Cerebellum (tissue), 5 donors: ENCODE measurements around a stretch of chr9.

- PRO-cap, 3 experiments: no peak in any of the 3 experiments
- RAMPAGE, long total RNA: no peak
These were observed 65.5 kb downstream of the MVB12B start for GRCh38 chr9:126391931-126392794.

DNA sequence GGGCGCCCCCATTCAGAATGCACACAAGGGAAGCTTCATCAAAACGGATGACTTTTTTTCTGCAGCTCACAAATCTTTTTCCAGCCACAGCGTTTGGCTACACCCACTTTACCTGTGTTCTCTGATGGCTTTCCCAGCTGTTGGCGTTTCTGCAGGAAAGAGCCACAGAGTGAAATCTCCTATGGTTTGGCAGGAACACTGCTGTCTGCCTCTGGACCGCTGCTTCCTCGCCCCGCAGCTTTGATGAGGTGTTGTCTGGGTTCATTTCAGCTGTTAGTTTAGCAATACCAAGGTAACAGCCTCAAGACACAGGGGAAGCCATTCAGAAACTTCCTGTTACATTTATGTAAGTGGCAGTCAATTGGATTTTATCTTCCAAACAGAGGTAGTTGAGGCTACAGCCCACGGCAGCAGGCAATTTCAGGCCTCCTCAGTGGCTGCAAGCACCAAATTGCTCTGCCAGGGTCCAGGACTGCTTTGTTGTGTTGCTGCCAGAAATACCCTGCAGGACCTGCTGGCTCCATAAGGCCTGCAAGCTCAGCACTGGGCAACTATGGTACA lies 96.6 kb downstream of the MVB12B start:
- PRO-cap, 3 experiments: no peak in any of the 3 experiments
- RAMPAGE, long total RNA: no peak

GRCh38 chr9:126587606-126588194 lies 26.0 kb upstream of the LMX1B start:
- PRO-cap, 3 experiments: no peak in any of the 3 experiments
- RAMPAGE, long total RNA: no peak

DNA sequence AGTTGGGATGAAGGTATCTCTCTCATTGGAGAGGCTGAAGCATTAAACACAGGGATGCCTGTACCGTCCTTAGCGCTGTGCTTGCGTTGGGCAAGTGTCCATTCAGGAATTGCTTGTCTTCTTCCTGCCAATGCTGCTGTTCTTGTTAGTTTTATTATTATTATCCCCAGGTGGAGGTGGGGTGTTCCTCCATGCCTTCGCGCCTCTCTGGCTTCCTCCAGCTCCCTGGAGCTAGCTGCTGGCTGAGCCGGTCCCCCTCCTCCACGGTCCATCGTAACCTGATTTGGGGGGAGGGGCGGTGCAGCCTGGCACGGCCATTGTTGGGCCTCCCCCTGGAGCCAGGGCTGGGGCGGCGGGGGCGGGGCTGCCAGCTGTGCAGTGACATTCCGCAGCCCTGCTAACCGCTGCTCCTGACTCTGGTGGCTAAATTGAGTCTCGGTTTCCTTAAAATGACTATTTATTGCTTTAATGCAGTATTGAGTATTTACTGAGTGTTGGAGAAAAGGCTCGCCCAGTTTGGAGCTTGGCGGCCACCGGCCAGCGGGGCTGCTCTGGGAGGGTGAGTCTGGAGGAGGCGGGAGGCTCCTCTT lies 51.3 kb downstream of the LMX1B start:
- PRO-cap, 3 experiments: no peak in any of the 3 experiments
- RAMPAGE, long total RNA: no peak

DNA sequence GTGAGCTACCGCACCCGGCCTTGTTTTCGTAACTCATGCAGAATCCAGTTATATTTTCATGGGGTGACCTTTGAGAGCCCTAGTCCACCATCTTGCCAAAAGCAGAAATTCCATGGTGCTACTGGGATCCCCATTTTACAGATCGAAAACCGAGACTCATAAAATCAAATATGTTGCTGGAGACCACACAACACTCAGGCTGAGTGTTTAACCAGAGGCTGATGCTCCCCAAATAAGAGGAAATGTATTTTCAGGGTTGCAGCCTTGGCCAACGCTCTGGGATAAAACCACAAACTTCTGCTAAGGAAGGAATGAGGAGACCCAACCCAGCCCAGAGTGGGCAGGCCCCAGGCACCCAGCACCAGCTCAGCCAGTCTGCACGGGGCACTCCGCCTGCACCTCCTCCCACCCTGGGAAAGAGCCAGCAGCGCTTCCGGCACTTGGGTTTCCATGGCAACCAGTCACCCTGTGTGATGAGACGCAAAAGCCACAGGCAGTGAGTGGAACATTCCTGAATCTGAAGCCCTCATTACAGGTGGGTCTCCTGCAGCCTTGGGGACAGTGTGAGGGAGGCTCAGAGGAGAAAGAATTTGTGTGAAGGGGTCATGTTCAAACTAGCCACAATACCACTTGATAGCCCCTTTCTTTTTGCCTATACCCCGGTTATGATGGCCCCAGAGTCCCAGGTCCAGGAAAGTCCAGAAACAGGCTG lies 85.3 kb upstream of the ZBTB43 start:
- PRO-cap, 3 experiments: no peak in any of the 3 experiments
- RAMPAGE, long total RNA: no peak

DNA sequence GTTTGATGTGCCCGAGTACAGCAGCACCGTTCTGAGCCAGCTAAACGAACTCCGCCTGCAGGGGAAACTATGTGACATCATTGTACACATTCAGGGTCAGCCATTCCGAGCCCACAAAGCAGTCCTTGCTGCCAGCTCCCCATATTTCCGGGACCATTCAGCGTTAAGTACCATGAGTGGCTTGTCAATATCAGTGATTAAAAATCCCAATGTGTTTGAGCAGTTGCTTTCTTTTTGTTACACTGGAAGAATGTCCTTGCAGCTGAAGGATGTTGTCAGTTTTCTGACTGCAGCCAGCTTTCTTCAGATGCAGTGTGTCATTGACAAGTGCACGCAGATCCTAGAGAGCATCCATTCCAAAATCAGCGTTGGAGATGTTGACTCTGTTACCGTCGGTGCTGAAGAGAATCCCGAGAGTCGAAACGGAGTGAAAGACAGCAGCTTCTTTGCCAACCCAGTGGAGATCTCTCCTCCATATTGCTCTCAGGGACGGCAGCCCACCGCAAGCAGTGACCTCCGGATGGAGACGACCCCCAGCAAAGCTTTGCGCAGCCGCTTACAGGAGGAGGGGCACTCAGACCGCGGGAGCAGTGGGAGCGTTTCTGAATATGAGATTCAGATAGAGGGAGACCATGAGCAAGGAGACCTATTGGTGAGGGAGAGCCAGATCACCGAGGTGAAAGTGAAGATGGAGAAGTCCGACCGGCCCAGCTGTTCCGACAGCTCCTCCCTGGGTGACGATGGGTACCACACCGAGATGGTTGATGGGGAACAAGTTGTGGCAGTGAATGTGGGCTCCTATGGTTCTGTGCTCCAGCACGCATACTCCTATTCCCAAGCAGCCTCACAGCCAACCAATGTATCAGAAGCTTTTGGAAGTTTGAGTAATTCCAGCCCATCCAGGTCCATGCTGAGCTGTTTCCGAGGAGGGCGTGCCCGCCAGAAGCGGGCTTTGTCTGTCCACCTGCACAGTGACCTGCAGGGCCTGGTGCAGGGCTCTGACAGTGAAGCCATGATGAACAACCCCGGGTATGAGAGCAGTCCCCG lies 19.3 kb downstream of the ZBTB34 start:
- PRO-cap, 3 experiments: no peak in any of the 3 experiments
- RAMPAGE, long total RNA: no peak

DNA sequence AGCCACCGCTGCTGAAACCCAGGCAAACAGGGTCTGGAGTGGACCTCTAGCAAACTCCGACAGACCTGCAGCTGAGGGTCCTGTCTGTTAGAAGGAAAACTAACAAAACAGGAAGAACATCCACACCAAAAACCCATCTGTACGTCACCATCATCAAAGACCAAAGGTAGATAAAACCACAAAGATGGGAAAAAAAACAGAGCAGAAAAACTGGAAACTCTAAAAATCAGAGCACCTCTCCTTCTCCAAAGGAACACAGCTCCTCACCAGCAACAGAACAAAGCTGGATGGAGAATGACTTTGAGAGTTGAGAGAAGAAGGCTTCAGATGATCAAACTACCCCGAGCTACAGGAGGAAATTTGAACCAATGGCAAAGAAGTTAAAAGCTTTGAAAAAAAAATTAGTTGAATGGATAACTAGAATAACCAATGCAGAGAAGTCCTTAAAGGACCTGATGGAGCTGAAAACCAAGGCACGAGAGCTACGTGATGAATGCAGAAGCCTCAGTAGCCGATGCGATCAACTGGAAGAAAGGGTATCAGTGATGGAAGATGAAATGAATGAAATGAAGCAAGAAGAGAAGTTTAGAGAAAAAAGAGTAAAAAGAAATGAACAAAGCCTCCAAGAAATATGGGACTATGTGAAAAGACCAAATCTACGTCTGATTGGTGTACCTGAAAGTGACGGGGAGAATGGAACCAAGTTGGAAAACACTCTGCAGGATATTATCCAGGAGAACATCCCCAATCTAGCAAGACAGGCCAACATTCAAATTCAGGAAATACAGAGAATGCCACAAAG lies 79.5 kb downstream of the RALGPS1 start:
- PRO-cap, 3 experiments: no peak in any of the 3 experiments
- RAMPAGE, long total RNA: no peak

DNA sequence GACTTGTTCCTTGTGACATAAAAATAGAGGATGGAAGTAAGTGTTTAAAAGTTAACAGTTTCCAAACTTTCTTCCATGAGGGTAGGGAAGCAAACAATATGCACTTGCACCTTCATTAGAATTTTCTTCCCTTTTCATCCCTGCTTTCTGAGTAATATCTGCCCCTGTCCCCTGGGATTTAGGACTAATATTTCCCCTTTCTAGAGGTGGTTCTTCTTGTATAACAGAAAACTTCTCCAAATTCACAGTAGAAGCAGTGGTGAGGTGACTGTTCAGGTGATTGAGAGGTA lies 60.0 kb upstream of the SLC2A8 start:
- PRO-cap, 3 experiments: no peak in any of the 3 experiments
- RAMPAGE, long total RNA: no peak

- PRO-cap, 3 experiments: peak in 2 of 3 experiments; most common plus-strand start chr9:127452136 (in 1); most common minus-strand start chr9:127452110 (in 1)
- RAMPAGE, long total RNA: no peak
These were observed 693 bp downstream of the LRSAM1 start for GRCh38 chr9:127451713-127452693.

GRCh38 chr9:127510127-127510436 lies 58.8 kb downstream of the LRSAM1 start:
- PRO-cap, 3 experiments: no peak in any of the 3 experiments
- RAMPAGE, long total RNA: no peak

DNA sequence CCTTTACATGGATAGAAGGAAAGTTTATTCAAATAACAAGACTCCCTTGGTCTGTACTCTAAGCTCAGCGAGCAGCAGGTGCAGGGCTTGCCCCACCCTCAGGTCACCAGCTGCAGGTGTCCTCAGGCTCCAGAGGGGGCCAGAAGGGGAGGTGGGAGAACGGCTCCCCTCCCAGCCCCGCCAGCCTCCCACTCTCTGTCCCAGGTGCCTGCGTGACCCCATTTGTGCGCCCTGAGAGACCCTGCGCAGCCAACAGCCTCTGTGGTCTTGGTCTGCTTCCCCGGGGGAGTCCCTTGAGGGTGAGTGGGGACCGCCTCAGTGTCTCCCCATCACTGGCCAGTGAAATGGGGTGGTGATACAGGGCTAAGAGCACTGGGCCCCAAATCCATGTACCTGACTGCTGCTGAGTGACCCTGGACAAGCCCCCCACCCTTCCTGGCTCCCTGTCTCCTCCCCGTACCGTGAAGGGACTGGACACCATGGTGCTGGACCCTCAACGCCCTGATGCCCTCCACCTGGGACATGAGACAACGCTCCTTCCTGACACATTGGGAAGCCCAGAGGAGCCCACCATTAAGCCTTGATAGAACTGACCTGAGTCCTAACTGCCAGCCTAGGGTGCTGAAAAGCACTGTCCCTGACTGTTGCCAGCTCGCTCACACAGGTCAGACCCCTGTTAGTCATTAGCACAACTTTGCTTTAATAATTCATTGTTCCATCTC lies 19.0 kb downstream of the NIBAN2 start:
- PRO-cap, 3 experiments: no peak in any of the 3 experiments
- RAMPAGE, long total RNA: no peak

GRCh38 chr9:127794298-127795204 lies 8.1 kb upstream of the FPGS start:
- PRO-cap, 3 experiments: no peak in any of the 3 experiments
- RAMPAGE, long total RNA: no peak

DNA sequence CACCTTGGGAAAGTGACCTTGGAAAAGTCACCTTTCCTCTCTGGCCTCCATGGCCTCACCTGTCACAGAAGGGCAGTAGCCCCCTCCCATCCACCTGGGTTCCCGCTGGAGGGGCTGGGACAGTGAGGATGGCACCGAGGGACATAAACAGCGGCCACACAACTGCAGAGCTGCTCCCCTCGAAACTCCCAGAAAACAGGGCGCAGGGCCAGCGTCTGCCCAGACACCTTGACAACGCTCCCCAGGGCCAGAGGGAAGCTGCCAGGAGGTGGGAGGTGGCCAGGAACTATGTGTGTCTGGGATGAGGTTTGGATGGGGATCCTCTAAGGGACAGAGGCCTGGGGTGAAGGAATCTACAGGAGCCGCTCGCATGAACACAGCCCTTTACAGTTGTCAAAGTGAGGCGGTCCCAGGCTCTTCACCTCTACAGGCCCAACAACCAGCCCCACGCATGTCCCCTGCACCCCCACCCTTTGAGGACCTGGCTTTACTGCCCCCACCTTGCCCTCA lies 2.6 kb downstream of the AK1 start:
- PRO-cap, 3 experiments: no peak in any of the 3 experiments
- RAMPAGE, long total RNA: no peak

GRCh38 chr9:127875904-127876502 lies 1.5 kb downstream of the AK1 start:
- PRO-cap, 3 experiments: no peak in any of the 3 experiments
- RAMPAGE, long total RNA: no peak

- PRO-cap, 3 experiments: no peak in any of the 3 experiments
- RAMPAGE, long total RNA: no peak
These were observed 1.1 kb downstream of the ST6GALNAC6 start for GRCh38 chr9:127898351-127898732.

DNA sequence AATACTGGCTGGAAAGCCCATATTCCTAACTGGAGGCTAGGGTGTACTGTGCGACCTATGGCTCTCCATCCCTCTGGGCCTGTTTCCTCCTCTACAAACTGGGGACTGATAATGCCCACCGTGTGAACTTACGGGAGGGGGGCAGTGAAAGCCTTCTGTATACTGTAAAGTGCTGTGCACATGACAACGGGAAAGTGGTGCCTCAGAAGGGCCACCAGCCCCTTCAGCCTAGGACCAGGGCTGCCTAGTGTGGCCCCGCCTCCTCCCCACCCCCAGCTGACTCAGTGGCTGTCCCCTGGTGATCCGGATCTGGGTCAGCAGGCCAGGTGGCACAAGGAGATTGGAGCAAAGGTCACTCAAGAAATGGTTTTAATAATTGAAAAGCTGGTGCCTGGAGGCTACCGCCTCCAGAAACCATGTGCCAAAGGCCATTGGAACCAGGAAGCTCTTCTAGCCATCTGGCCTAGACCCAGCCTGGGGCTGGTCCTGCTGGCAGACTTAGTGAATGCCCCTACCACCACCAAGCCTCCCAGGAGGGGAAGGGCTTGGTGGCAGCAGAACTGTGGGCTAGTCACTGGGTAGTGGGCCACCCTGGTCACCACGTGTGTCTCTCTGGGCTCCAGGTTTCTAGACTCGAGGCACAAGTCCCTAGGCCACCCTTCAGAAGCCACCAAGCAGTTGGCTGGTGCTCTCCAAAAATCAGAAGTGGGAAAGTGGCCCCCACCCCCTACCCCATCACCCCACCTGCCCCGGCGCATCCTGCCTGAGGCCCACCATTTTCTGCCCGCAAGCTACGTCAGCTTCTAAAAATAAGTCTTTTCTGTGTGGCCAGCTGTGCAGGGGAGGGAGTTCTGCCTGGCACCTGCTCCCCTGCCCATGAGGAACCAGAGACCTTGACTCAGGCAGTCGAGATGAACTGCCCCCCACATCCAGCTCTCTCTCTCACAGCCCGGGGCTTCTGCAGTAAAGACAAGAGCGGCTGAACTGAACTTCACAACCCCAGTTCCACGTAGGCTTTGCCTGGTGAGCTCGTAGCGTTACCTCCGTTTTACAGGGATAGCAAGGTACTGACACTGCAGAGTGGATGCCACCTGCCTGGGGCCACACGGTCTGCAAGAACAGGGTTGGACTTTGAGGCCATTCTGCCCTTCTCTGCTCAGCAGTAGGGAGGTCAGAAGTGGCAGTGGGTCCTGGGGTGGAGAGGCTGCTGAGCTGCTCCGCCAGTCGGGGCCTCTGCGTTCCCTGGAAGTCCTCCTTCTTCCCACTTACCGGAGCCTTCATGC lies 1.3 kb downstream of the ST6GALNAC4 start:
- PRO-cap, 3 experiments: no peak in any of the 3 experiments
- RAMPAGE, long total RNA: no peak

- PRO-cap, 3 experiments: no peak in any of the 3 experiments
- RAMPAGE, long total RNA: no peak
These were observed 4.3 kb downstream of the PIP5KL1 start for GRCh38 chr9:127926037-127926833.

DNA sequence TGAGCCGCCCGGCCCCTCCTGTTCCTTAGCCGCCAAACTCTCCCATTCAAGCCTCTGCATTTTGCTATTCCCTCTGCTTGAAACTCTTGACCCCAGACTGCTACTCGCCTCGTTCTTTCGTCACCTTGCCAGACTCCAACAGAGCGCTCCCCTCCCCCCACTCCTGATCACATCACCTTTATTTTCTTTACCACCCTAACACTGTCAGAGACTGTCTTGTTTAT lies 760 bp upstream of the PIP5KL1 start:
- PRO-cap, 3 experiments: no peak in any of the 3 experiments
- RAMPAGE, long total RNA: no peak

DNA sequence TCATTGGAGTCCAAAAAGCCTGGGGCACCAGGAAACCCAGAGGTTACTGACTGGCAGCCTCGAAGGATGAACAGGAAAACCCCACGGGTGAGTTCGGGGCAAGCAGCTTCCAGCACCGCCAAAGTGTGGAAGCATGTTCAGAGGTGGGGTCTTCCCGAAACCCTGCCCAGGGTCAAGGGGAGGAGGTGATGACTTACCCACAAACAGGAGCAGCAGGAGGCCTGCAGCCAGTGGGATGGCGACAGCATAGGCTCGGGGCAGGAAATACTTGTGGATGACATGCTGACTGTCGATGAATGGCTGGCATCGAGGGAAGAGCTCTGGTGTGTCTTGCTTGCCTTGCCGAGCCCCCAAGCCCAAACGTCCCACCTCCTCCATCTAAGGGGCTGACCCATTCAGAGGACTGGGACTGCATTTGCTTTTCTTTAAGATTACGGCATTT lies 1.3 kb downstream of the DPM2 start:
- PRO-cap, 3 experiments: no peak in any of the 3 experiments
- RAMPAGE, long total RNA: no peak

- PRO-cap, 3 experiments: no peak in any of the 3 experiments
- RAMPAGE, long total RNA: no peak
These were observed 15.7 kb upstream of the DPM2 start for GRCh38 chr9:127953353-127953820.